Neuron (in vitro differentiated cells): ENCODE data around the genes PRDX5, MAP4K2 and BATF2.

GRCh38 chr11:64056163-64056722 is 20.5 kb downstream of the FLRT1 start:
- PRO-cap = no peak

DNA sequence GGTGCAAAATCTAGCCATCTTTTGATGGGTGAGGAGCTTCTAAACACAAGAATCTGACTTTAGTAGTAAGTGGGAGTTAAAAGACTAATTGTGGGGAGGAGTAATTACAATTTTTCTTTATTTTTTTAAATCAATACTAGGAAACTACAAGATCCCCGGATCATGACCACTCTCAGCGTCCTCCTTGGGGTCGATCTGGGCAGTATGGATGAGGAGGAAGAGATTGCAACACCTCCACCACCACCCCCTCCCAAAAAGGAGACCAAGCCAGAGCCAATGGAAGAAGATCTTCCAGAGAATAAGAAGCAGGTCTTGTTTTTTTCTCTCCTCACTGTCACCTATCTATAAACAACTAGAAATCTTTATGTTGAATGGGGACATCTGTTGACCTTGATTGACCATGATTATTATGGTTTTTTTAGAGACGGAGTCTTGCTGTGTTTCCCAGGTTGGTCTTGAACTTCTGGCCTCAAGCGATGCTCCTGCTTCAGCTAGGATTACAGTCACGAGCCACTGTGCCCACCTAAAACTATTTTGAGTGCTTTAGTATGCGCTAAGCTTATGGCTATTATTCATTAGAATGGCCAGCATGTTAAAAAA is 9.6 kb downstream of the STIP1 start:
- PRO-cap = no peak

DNA sequence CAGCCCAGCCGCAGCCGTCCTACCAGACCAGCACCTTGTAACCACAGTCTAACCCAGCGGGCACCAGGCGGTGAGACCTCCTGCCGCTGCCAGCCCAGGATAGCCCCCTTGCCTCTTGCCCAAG is 861 bp downstream of the PPP1R14B start:
- PRO-cap = no peak

DNA sequence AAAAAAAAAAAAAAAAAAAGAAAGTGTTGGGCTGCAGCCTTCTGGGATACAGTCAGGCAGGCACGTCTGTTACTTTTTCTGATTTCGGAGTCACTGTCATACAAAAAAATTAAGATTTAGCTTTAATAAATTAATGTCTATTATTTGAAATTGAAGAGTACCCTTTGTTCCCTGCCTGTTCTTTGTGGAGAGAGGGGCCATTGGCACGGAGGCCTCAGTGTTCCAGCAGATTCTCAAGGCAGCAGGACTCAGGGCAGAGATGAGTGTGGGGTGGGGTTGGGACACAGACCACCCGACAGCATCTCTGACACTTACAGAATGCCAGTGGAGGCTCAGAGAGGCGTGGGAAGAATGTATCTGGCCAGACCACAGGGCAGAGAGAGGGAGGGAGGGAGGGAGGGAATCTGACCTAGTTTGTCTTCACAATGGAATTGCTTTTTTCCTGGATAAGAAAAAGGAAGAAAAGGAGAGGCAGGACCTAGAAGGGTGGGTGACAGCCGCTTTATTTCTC is 3.5 kb downstream of the KCNK4 start:
- PRO-cap = no peak

DNA sequence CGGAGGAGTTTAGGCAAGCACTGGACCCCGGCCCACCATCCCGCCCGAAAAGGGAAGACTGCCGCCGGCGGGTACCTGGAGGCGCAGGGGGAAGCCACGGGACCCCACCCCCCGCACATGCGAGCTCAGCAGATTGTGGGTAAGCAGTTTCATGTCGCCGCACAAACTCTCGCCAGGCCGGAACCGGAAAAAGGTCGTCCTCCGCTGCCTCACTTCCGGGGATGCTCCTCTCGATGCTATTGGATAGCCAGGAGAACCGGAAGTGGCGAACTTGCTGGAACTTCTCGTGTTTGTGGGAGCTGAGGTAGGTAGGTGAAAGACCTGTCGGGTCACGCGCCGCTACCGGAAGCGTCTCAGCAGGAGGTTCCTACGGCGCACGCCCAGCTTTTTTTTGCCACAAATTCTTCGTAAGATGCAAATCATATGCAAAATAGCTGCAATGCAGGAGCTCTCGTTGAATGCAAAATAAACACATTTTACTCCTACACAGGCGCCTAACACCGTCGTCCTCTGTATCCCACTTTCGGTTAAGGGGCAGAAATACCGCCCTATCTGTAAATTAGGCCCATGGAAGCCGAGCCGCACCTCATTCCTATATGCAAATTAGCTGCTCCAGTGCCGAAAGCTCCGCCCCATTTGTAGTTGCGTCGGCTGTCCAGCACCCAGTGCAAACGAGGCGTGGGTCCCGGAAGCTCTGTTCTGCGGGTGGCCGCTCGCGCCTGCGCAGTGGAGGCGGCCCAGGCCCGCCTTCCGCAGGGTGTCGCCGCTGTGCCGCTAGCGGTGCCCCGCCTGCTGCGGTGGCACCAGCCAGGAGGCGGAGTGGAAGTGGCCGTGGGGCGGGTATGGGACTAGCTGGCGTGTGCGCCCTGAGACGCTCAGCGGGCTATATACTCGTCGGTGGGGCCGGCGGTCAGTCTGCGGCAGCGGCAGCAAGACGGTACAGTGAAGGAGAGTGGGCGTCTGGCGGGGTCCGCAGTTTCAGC is at the start of gene PRDX5:
PRDX5 (plus strand) TSS at position 748 of the 983 bp plus-strand sequence.
- PRO-cap = bidirectional peak, plus-strand start at position 293 of the sequence, minus-strand start at position 137 of the sequence; bidirectional peak, plus-strand start at position 777 of the sequence, minus-strand start at position 701 of the sequence

- PRO-cap = no peak
Observed at GRCh38 chr11:64335001-64335540, 4.9 kb upstream of the CCDC88B start.

DNA sequence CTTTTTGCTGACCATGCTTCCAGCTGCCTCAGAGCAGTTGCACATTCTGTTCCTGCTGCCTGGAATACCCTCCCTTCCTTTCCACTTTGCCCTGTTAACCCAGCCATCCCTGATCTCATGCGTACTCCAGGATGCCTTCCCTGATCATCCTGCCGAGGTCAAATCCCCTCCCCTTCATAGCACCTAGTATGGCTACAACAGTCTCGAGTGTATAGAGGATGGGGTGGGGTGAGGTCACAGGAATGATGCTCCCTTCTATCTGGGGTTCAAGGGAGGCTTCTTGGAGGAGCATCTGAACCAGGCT is 570 bp upstream of the CCDC88B start:
- PRO-cap = no peak

GRCh38 chr11:64448718-64449384 is 89.9 kb downstream of the RPS6KA4 start:
- PRO-cap = unidirectional peak, plus-strand start at chr11:64449019

DNA sequence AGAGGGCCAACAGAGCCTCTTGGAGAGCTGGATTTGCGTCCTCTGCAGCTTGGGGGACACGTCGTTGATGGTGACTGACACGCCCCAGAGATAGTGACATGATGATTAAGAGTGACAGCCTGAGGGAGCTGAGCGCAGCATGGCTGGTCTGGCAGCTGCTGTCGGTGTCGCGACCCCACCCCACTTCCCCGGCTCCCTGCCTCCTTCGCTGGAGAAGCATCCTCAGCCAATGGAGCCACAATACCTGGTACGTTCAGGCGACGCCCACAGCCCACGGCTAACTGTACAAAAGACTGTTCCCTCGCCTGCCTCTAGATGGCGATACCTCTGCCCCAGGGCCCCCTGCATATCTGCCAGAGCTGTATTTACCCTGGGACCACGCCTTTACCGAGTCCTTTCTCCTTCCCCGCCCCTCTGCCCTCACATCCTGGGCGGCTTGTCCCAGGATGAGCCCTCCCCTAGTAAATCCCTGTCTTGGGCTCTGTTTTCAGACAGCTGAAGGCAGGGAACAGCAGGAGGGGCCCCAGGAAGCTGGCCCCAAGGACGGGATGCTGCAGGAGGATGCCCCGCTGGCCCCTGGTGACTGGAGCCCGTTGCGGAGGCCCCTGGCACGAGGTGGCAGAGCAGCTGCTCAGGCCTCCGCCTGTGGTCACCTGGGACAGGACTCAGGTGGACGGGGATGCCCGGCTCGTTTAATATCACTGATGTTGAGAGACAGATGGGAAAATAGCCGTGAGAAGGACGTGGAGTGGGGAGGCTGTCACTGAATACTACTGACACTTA is 90.6 kb downstream of the RPS6KA4 start:
- PRO-cap = bidirectional peak, plus-strand start at position 464 of the sequence, minus-strand start at position 69 of the sequence

- PRO-cap = no peak
Observed at GRCh38 chr11:64583179-64584112, 7.6 kb upstream of the SLC22A12 start.

DNA sequence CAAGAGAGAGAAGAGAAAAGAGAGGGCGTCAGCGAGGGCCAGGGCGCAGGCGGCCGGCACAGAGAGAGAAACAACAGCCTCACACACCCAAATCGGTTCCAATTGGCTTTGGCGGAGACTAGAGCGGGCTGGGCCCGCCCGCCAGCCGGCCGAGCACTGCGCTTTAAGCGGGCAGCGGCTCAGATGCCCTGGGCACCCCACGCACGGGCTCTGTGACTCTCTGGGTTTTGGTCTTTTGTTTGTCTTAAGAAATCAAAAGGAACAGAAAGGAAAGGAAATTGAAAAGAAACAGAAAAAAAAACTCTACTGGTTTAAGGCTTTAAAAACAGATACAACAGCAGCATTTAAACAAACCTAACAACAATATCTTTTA is 17.1 kb downstream of the SLC22A12 start:
- PRO-cap = no peak

DNA sequence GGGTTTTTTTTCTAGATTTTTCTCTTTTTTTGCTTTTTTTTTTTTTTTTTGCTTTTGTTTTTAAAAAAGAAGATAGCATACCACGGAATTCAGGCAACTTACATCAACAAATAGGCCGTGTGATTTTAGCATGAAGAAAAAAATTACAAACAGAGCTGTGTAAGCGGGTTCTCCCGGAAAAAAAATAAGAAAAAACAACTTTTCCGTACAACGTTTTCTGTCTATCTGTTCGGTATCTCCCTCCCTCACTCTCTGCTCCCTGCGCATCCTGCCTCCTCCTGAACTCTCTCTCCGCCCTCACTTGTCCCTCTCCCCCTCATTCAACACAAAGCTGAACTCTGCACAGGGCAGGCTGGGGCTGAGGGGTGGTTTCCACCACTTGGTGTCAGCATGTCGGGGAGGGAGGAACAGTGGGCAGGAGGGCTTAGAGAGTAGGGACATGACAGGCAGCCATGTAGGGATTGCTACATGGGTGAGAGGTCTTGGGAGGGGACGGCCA is 17.5 kb downstream of the SLC22A12 start:
- PRO-cap = no peak

DNA sequence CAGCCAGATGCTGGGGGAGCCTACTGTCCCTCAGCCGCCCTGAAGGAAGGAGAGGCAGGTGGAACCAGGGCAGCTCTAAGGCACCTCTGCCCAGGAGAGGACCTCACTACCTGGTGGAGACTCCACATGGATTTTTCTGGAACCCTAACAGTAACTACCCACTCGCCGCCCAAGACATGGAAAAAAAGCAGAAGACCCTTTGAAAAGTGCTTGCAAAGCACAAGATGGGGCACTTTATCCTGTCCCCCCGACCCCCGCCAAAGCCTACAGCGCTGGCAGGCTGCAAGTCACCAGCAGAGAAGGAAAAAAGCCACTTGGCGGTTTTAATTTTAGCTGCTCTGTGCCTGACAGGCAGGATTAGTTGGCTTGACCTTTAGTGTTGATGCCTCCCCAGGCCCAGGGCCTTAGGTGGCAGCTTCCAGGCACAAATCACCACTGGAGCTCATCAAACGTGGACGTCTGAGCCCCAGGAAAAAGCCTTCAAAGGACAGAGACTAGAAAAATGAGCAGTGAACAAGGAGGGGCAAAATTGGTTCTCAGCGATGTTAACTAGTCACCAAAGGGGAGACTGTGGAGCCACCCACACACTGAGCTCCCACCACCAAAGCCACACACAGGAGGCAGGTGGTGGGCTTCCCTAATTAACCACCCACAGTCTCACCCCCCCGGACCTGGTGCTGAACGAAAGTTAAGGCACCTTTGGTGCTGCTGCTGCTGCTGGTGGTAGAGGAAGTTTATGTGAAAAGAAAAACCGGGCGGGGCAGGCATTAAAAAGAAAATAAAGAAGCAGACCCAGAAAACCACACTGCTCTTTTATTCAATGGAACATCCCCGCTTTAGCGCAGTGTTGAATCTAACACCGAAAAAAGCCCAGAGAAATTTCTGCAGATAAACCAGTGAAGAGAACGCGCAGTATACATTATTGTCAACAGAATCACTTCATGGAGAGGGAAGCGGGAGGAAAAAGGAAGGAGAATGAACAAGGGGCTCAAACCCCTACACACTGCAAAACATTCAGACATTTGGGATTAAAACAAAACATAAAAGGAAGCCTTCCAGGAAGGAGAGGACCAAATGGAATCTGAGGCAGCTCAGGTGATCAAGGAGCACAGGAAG is 4.4 kb upstream of the PYGM start:
- PRO-cap = no peak

DNA sequence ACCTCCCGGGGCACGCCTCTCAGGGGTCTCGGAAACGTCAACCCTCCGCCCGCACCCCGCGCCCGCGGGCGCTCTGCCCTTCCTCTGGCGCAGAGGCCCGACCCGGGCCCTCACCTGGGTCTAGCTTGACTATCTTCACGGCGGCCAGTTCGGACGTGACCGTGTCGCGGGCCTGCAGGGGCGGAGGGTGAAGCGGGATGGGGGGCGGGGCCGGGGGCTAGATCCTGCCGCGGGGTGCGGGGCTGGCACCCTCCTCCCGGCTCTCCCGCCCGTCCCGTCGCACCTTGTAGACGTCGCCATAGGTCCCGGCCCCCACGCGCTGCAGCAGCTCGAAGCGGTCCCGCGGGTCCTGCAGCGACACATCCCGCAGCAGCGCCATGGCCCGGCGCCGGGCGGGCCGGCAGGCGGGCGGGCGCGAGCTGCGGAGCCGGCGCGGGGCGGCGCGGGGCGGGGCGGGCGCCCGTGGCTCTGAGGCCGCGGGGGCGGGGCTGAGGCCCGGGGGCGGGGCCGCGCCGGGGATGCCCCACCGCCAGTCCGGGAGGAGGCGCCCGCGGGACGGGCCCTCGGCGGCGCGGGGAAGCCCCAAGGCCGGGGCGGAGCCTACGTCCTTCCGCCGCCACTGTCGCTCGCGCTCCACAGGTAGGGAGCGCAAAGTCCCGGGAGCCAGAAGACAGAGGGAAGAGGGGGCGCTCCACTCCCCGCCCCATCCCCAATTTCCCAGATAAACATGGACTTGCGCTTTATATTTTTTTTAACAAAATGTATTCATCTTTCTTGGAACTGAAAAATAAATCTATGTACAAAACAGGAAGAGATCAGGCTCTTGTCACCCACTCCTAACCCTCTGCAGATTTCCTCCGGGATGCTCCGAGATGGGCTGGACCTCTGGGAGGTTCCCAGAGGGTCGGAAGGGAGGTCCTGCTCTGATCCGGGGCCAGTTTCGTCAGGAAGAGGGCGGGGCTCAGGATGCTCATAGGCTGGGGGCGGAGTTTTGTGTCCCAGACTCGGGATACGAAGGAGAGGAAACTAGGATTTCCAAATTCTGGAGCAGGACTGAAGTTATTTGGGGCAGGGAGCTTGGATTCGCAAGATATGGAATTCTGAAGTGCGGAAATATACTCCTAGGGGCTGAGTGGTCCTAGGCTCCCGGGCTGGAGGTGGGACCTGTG is at the start of gene MAP4K2:
MAP4K2 (minus strand) TSS at position 444 of the 1,169 bp plus-strand sequence.
- PRO-cap = bidirectional peak, plus-strand start at position 532 of the sequence, minus-strand start at position 404 of the sequence; bidirectional peak, plus-strand start at position 1,001 of the sequence, minus-strand start at position 947 of the sequence

GRCh38 chr11:64885259-64886113 is 7.1 kb upstream of the EHD1 start:
- PRO-cap = no peak

- PRO-cap = no peak
Observed at GRCh38 chr11:64915955-64916841, 811 bp downstream of the ATG2A start.

DNA sequence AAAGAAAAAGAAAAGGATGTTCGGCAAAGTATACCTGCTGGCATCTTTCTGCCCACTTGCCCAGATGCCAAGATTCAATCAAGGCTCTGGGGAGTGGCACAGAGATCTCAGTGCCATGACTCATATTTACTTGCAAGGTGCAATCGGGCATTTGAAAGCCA is 1.3 kb downstream of the MAJIN start:
- PRO-cap = no peak

- PRO-cap = no peak
Observed at GRCh38 chr11:64996693-64997332, at the start of gene BATF2. Gene BATF2 (minus strand): TSS chr11:64996971.

DNA sequence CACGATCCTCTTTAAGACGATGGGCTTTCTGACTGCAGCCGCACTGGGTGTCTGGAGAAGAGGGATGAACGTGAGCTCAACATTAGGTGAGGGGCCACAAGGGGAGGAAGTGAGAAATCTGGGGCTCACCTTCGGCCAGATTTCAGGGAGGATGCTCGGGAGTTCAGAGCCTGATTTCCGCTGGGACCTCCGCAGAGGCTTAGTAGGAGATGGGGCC is 432 bp downstream of the CDCA5 start:
- PRO-cap = no peak

DNA sequence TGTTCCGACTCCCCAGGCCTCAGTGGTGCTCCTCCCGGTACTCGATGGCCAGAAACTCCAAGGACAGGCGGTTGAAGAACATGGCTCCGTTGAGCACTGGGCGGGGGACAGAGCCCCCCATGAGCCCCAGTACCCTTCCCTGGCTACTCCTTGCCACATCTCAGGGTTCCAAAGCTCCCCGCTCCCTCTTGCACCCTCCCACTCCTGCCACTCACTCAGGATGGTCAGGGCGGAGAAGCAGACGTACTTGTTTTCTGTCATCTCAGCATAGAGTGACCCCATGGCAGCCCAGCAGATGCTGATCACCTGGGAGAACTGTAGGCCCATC is 510 bp downstream of the TMEM262 start:
- PRO-cap = no peak